Breast (tissue), 4 donors: Measurements from ENCODE around the gene RCN2.

DNA sequence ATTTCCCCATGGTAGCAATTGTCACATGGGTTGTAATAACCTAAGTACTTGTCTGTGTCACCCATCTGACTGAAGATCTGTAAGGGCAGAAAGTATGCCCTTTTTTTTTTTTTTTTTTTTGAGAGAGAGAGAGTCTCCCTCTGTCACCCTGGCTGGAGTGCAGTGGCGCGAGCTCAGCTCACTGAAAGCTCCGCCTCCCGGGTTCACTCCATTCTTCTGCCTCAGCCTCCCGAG, 481 bp upstream of the ETFA start:
- PRO-cap, 3 experiments: no peak in any of the 3 experiments
- RRBS: no CpG with 5 or more reads among the region's 5 CpGs

DNA sequence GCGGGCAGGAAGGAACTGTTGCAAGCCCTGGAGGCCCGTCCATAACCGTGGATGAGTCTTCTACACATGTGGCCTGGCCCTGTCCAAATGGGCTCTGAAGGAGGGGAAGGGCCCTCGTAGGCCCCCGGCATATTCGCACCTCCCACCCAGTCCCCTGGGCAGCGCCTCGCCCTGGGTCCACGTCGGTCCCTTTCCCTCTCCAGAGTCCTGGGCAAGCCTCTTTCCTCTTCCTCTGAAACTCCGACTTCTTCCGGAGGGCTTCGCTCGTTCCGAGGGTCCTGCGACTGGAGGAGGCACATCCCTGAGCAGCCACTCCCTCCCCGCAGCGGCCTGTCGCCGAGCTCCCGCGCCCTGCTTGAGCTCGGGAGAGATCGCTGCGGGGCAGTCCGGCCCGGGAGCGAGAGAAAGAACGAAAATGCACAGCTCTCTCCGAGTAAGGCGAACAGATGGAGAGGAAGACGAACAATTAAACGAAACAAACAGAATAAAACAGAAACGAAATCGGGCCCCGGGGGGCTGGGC, 3.2 kb downstream of the ISL2 start:
- PRO-cap, 3 experiments: no peak in any of the 3 experiments
- RRBS: 4% methylated on average over 10 of the region's 36 CpGs

- PRO-cap, 3 experiments: no peak in any of the 3 experiments
- RRBS: no CpG with 5 or more reads among the region's 2 CpGs
Observed at GRCh38 chr15:76466121-76466709, 129.6 kb downstream of the ISL2 start.

DNA sequence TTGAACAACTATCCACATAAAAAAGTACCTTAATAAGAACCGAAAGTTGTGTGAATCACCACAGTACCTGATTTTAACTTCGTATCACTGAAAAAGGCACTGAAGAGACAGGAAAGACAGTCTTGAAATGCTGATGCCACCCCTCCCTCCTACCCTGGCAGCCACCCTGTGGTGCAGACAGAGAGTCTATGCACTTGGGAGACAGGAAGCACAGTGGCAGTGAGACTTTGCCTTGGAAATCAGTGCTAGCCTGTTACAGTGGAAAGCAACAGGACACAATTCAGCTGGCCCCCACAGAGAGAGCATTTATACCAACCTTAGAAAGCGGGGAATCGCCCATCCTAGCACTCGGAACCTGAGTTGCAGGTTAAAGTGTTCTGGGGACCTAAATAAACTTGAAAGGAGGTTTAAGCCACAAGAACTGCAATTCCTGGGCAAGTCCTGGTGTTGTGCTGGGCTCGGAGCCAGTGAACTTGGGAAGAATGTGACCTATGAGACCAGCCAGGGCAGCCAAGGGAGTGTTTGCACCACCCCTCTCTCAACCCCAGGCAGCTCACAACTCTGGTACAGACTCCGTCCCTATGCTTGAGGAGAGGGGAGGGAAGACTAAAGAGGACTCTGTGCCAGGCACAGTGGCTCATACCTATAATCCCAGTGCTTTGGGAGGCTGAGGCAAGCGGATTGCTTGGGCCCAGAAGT, 240.1 kb downstream of the ISL2 start:
- PRO-cap, 3 experiments: no peak in any of the 3 experiments
- RRBS: no CpG with 5 or more reads among the region's 8 CpGs

DNA sequence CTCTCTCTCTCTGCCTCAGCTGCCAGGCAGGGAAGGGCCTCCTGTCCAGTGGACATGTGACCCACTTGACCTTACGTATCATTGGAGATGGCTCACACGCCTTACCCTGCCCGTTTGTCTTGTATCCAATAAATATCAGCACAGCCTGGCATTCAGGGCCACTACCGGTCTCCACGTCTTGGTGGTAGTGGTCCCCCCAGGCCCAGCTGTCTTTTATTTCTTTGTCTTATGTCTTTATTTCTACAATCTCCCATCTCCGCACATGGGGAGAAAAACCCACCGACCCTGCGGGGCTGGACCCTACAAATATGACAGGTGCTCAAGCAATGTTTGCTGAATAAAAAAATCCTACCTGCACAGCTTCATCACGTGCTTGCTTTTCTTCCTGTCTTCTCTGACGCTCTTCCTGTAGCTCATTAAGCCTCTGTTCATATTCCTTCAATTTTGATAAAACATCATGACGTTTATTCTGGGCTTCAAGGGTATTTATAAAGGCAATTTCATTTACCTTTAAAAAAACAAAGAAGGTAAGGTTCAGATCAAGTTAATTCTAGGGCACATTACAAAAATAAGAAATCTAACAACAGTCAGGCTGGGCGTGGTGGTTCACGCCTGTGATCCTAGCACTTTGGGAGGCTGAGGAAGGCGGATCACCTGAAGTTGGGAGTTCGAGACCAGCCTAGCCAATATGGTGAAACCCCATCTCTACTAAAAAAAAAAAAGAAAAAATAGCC, 172.1 kb downstream of the SCAPER start:
- PRO-cap, 3 experiments: no peak in any of the 3 experiments
- RRBS: no CpG with 5 or more reads among the region's 15 CpGs

- PRO-cap, 3 experiments: peak in 3 of 3 experiments; most common plus-strand start chr15:76931772 (in 2); most common minus-strand start chr15:76931512 (in 3)
- RRBS: 4% methylated on average over 45 of the region's 109 CpGs
Observed at GRCh38 chr15:76931288-76932644, at the start of gene RCN2. Gene RCN2 (plus strand): TSS chr15:76931749.

- PRO-cap, 3 experiments: no peak in any of the 3 experiments
- RRBS: no CpG with 5 or more reads among the region's 3 CpGs
Observed at GRCh38 chr15:76988998-76989437, 5.9 kb upstream of the PSTPIP1 start.

GRCh38 chr15:77002877-77003527, 8.1 kb downstream of the PSTPIP1 start:
- PRO-cap, 3 experiments: no peak in any of the 3 experiments
- RRBS: no CpG with 5 or more reads among the region's 11 CpGs

GRCh38 chr15:77154994-77155567, 84.2 kb upstream of the TSPAN3 start:
- PRO-cap, 3 experiments: no peak in any of the 3 experiments
- RRBS: no CpG with 5 or more reads among the region's 12 CpGs

DNA sequence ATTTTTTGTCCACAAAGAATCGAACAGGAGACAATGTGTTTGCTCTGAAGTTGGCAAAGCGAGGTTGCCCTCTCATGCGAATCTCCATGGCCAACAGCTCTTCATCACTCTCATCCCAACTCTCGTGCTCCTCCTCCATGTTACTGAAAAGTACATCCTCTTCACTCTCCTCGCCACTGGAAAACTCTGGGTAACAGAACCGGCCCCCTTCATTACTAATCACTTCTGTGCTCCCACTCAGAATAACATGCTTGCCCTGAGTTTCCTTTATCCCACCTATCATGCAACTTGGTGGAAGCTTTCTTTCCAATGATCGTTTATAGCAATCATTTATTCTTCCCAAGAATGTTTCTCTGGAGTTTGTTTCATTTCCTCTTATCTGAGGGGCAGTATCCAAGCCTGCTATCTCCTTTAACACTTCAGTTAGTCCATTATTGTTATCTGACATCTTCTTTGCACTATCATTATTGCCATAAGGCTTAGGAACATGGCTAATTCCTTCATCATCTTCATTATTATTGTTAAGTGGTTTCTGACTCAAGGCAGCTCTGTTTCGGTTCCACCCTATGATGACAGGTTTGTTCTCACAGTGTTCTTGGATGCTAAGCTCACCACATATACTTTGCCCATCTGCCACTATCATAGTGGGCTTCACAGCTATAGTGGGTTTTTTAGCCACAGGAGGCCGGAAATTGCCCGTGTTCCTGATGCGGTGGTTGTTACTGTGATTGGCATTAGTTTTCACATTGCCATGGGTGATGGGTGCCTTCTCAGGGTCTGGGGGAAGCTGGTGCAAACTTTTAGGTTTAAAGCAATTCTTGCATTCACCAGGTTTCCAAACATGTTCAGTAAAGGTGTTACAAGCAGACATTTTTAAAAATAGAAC, 110.4 kb upstream of the TSPAN3 start:
- PRO-cap, 3 experiments: no peak in any of the 3 experiments
- RRBS: no CpG with 5 or more reads among the region's 11 CpGs

- PRO-cap, 3 experiments: no peak in any of the 3 experiments
- RRBS: no CpG with 5 or more reads among the region's 4 CpGs
Observed at GRCh38 chr15:77187441-77188407, 116.8 kb upstream of the TSPAN3 start.

GRCh38 chr15:77409908-77410107, 10.1 kb downstream of the PEAK1 start:
- PRO-cap, 3 experiments: no peak in any of the 3 experiments
- RRBS: no CpG with 5 or more reads among the region's 2 CpGs

GRCh38 chr15:77424948-77425549, 4.4 kb downstream of the HMG20A start:
- PRO-cap, 3 experiments: no peak in any of the 3 experiments
- RRBS: no CpG with 5 or more reads among the region's 5 CpGs

DNA sequence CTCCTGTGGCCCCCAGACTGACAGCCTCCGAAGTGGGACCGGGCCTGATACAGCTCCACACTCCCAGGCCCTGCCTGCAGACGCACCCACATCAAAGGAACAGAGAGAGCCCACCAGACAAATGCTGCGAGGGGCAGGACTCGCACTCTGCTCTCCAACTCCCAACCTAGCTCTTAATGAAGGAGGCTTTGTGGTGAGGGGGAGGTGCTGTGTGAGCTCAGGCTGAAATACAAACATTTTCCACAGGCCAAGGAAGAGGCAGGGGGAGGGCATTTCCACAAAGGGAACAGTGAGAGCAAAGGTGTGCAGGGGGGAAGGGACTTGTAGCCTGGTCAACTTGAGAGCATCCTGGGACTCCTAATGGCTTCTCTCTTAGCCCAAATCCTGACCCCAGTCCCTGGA, 9.7 kb downstream of the LINGO1 start:
- PRO-cap, 3 experiments: no peak in any of the 3 experiments
- RRBS: 80% methylated on average over 2 of the region's 5 CpGs

DNA sequence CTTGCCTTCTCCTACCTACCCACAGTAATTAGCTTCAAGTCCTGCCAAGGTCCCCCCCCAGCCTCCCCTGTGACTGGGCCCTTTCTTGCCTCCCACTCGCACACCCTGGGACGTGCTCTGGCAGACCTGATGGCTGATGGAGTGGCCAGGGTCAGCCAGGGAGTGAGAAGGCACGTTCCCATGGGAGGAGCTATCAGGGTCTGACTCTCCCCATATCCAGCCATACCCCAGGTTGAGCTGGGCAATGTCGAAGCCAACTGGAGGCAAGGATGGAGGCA, 136.6 kb upstream of the LINGO1 start:
- PRO-cap, 3 experiments: no peak in any of the 3 experiments
- RRBS: no CpG with 5 or more reads among the region's 4 CpGs

- PRO-cap, 3 experiments: no peak in any of the 3 experiments
- RRBS: 19% methylated on average over 4 of the region's 18 CpGs
Observed at GRCh38 chr15:77818223-77818654, 185.5 kb upstream of the LINGO1 start.

DNA sequence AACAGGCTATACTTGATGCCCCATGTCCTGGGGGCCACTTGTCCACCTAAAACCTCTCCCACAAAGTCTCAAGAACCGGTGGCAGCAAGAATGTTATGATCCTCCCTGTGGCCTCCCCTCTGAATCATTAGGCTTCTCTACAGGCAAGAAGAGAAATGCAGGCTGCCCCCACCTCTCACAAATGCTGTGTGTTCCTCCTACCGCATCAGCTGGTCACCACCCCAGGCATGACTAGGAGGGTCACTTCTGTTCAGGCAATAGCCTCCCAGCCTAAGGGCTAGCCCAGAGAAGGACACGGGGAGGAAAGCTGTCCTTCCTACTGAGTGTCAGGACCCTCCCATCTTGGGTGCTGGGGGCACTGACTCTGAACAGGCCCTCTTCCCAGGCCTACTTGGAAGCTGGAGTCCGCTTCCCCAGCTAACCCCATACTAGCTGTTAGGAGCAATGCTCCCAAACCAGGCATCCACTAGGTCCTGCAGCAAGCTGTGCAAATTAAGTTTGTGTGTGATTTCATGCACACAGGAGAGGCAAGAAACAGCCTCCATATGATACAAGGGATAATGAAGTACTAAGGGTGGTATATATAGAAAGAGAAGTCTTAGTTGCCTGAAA, 54.1 kb downstream of the TBC1D2B start:
- PRO-cap, 3 experiments: no peak in any of the 3 experiments
- RRBS: no CpG with 5 or more reads among the region's 4 CpGs

- PRO-cap, 3 experiments: no peak in any of the 3 experiments
- RRBS: no CpG with 5 or more reads among the region's 4 CpGs
Observed at GRCh38 chr15:78213288-78213596, 21.1 kb downstream of the ACSBG1 start.

GRCh38 chr15:78266610-78267201, 2.3 kb downstream of the DNAJA4 start:
- PRO-cap, 3 experiments: no peak in any of the 3 experiments
- RRBS: no CpG with 5 or more reads among the region's 3 CpGs

- PRO-cap, 3 experiments: peak in 1 of 3 experiments; most common plus-strand start chr15:78341536 (in 1); most common minus-strand start chr15:78341344 (in 1)
- RRBS: no CpG with 5 or more reads among the region's 62 CpGs
Observed at GRCh38 chr15:78340795-78341785, 937 bp downstream of the CRABP1 start.